Ascending aorta (tissue), 1 donor: ENCODE measurements around a stretch of chr15.

GRCh38 chr15:34359418-34360276, 7.3 kb downstream of the LPCAT4 start:
- PRO-cap = no peak

GRCh38 chr15:34793632-34794502, 1.5 kb downstream of the ACTC1 start:
- PRO-cap = no peak

- PRO-cap = no peak
These were observed 745 bp downstream of the ACTC1 start for GRCh38 chr15:34794503-34795105.

DNA sequence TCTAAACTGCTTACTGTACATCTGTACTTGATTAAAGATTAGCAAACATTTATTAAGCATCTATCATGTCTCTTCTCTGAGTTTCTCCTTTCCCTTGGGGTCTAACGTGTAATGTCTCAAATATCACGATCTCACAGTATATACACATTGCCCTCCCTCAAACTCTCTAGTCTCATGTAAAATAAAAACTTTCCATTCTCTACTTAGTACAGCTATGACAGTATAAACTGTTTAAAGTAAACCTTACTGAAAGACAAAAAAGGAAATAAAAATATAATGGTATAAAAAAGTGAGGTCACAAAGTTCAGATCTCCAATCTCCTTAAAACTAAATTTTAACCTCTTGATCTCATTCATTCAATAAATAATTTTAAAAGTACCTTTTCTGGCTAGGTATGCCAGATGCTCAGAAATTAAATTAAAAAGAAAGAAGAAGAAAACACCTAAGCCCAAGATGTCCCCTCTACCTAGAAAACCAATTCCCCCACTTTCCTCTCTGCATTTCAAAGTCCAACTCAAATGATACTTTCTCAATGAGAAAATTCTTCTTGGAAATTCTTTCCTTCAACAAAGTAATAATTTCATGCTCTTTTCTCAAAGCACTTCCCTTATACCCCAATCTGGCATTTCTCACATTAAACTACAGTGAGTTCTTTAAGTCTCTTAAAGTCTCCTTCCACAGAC, 3.5 kb downstream of the AQR start:
- PRO-cap = no peak

DNA sequence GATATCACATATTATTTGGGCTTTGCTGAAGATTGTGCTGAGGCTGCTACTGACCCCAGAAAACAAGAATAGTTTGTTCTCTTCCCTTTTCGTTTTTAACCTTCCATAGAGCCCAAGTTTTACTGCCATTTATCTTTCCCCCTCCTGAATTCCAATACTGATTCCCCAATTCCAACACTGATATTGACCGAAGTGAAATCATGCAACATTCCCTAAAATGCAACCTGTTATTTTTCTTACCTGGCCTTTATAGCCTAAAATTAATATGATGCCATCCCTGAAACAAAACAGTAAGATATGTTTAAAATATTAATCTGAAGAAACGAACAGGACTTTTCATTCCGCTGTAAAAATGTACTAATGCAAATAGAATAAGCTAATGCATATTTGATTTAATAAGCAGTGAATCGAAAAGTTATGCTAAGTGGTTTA, 78.1 kb upstream of the NANOGP8 start:
- PRO-cap = no peak

GRCh38 chr15:35191858-35192431, 106.8 kb upstream of the NANOGP8 start:
- PRO-cap = no peak

DNA sequence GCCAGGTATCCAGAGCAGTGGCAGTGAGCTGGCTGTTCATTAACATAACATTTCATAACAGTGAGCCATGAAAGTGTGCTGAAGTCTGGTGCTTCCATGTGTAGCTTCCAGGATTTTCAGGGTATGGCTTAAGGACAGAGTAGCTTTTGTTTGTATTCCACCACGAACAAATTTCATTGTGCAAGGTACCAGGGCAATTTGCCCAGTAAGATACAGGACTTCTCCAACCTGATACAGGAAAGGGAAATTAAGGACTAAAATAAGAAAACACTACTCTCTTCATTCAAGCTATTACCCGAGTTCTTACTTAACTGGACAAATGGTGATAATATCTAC, 124.8 kb upstream of the NANOGP8 start:
- PRO-cap = no peak

DNA sequence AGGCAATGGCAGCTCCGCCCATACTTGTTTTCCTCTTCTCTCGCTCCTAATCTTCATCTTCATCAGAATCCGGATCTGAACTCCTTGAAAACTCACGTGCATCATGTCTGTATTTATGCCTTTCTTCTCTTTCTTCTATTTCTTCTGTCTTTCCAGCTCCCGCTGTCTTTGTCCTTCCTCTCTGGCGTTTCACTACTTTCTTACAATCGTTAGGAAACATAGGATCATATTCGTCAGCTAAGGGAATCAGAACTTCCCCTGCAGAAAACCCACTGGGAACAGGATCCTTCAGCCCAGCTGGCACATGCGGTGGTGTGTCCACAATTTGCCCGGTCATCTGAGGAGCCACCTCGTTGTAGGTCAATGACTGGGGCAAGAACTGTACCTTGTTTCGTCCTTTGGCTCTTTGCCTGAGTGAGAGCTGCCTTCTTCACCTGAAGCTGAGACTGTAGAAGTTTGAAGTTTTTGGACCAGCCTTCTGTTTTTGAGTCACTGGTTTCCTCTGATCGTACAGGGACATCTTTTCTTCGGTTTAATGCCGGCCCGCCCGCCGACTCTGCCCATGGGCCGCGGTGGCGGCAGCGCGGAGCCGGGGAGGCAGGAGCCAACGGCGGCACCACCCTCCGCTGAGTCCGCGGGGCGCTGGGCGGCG, 214.0 kb upstream of the NANOGP8 start:
- PRO-cap = no peak

DNA sequence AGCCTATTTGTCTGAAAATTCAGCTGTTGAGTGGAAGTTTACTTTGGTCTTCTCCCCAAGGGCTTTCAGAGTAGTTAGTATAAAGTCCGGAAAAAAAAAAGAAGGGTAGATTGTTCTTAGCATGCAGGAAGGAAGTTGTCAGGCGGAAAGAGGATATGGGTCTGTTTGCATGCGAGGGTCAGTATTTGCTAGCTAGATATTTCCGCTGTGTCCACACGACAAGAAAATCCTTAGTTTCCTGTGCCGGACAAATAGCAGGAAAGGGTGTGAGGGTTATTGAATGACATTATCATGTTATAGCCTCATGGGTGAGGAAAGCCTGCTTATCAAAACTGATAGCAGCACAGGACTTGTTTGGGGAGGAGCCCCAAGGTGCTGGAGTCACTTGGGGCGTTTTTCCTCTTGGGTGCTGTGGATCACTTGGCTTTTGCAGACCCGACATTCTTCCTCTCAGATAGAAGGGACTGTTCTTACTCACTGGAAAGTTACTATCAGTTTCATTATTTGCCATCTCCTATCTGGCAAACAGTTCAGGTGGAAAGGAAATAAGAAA, 127.1 kb upstream of the DPH6 start:
- PRO-cap = no peak

- PRO-cap = no peak
These were observed 144.7 kb upstream of the DPH6 start for GRCh38 chr15:35690414-35691225.

DNA sequence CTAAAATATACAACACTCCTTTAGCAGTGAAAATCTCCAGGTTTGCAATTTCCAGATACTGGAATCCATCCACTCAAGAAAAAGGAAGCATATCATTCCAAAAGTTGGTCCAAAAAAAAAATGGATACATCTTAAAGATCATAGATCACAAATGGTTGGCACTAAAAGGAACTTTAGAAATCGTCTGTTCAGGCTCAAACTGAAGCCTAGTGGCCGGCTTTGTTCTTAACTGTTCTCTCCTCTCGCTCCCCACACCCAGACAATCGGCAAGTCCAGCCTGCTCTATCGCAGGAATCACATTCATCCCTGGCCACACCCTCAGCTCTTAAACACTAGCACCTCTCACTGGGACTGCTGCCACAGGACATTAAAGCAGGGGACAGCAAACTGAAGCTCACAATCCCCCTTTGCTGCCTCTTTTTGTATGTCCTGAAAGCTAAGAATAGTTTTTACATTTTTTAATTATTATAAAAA, 130.2 kb upstream of the CDIN1 start:
- PRO-cap = no peak

- PRO-cap = no peak
These were observed 16.3 kb downstream of the CDIN1 start for GRCh38 chr15:36595665-36596196.

DNA sequence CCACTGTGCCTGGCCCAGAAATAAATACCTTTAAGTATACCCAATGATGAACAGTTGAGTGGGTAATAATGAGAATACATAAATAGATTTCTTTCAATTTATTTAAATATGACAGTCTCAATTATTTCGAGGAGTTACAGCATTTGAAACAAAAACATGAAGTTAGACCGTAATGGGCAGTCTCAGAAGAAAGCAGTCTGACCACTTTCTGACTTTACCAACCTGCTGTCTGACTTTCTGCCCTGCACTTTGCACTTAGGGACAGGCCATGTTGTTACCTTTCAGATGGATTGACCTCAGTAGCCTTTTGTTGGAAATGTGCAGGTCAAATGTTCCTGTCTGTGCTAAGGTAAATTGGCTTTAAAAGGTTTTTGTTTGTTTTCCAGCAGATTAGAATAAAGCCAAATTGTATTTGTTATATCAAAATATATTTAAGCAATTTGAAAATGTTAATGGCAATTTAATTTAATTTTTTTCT, 67.9 kb downstream of the CDIN1 start:
- PRO-cap = no peak

DNA sequence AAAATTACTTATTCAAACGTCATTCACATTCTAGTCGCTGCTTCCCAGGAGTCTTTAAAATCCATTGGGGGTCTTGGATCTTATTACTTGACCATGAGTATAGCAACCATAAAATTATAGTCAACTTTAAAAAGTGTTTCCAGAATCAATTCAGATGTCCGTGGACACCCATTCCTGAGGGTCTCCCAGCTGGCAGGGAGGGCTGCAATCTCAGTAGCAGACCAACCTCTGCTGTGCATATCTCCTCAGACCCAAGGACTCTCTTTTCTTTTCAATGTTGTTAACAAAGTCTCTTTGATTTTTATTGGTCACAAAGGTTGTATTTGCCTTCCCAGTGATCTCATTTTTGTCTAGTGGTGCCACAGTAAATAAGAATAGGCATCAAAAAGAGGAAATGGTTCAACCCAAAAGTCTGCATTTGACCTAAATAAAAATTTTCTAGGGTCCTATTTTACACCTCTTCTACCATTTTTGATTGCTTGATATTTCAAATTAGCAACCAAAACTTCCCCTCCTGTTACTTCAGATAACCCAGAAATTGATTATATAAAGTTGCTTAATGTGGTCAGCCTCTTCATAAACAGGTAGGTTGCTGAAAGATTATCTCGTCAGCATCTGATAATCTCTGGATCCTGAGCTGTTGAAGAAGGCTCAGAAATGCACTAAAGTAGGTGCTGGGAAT, 225.8 kb downstream of the CDIN1 start:
- PRO-cap = no peak

GRCh38 chr15:37001257-37001800, 99.0 kb downstream of the MEIS2 start:
- PRO-cap = no peak

- PRO-cap = no peak
These were observed 80.3 kb downstream of the MEIS2 start for GRCh38 chr15:37019834-37020680.

- PRO-cap = no peak
These were observed 3.9 kb upstream of the MEIS2 start for GRCh38 chr15:37104043-37104784.

DNA sequence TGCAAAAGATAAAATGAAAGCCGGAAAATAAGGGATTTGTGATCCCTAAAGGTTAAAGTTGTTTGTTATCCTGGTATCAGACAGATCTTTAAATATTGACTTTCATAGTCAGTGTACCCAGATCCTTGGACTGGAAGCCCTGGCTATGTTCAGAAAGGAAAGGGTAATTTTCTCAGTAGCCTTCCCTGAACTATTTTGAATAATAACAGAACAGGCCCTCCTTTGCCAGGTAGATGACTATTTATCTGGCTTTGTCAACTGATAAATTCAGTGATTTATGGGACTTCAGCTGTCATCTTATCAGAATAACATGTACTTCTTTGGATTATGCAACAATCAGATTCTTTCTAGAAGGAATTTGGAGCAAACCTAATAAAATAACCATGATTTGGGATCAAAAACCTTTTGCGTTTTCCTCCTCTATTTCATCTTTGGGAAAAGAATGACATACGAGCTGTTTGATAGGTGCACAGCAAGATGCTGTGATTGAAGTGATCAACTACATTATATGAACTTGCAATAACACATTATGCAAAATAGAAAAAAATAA, 119.1 kb upstream of the MEIS2 start:
- PRO-cap = no peak

- PRO-cap = no peak
These were observed 131.2 kb downstream of the TMCO5A start for GRCh38 chr15:38065710-38066020.

GRCh38 chr15:38074102-38074354, 139.6 kb downstream of the TMCO5A start:
- PRO-cap = no peak